K562 (cell line): ENCODE measurements around a stretch of chr3.

- RAMPAGE, long total RNA: no peak
- RRBS: no CpG with 5 or more reads among the region's 5 CpGs
PRO-cap:
- standard: no peak
- CoPRO, capped RNA only, 2 experiments: no peak in any of the 2 experiments
- CoPRO, capped and uncapped RNA, 2 experiments: no peak in any of the 2 experiments
- CoPRO, uncapped RNA only, 2 experiments: no peak in any of the 2 experiments
CAGE:
- cytosol, long polyA plus RNA: no peak
- long polyA plus RNA: no peak
- nucleolus, long total RNA: no peak
- nucleus, long polyA plus RNA: no peak
These were observed 448.1 kb downstream of the MAGI1 start for GRCh38 chr3:65590537-65591156.

DNA sequence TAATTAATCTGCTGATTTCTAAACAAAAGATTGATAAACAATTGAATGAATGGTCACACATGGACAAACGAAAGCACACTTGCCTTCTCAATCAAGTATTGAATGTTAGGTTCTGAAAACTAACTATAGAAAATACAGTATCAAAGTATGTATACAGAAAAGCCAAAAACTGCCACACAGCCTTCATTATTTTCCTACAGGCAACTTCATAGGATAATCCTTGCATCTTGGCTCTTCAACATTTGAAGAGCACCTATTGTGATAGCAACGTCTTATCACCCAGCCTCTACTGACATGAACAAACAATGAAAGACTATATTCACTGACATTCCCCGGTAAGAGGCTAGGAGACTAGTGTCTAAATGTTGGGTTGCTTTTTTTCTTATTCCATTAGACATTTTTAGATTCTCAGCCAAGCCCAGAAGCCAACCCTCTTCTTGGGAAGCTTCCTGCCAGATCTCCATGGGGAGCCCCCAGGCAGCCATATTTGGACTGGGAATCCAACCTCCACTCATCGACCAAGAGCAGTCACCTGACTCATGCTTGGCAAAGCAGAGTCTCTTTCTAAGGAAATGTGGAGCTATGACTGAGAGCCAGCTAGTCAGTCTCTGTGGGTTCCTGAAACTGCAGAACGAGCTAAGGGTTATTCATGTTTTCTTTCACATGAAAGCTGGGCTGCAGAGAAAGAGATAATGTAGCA is 227.6 kb downstream of the MAGI1 start:
- RAMPAGE, long total RNA: no peak
- RRBS: no CpG with 5 or more reads among the region's 5 CpGs
PRO-cap:
- standard: no peak
- CoPRO, capped RNA only, 2 experiments: no peak in any of the 2 experiments
- CoPRO, capped and uncapped RNA, 2 experiments: no peak in any of the 2 experiments
- CoPRO, uncapped RNA only, 2 experiments: no peak in any of the 2 experiments
CAGE:
- cytosol, long polyA plus RNA: no peak
- long polyA plus RNA: no peak
- nucleolus, long total RNA: no peak
- nucleus, long polyA plus RNA: no peak

GRCh38 chr3:65948740-65949678 is 89.7 kb downstream of the MAGI1 start:
- RAMPAGE, long total RNA: no peak
- RRBS: no CpG with 5 or more reads among the region's 7 CpGs
PRO-cap:
- standard: no peak
- CoPRO, capped RNA only, 2 experiments: no peak in any of the 2 experiments
- CoPRO, capped and uncapped RNA, 2 experiments: no peak in any of the 2 experiments
- CoPRO, uncapped RNA only, 2 experiments: no peak in any of the 2 experiments
CAGE:
- cytosol, long polyA plus RNA: no peak
- long polyA plus RNA: no peak
- nucleolus, long total RNA: no peak
- nucleus, long polyA plus RNA: no peak

DNA sequence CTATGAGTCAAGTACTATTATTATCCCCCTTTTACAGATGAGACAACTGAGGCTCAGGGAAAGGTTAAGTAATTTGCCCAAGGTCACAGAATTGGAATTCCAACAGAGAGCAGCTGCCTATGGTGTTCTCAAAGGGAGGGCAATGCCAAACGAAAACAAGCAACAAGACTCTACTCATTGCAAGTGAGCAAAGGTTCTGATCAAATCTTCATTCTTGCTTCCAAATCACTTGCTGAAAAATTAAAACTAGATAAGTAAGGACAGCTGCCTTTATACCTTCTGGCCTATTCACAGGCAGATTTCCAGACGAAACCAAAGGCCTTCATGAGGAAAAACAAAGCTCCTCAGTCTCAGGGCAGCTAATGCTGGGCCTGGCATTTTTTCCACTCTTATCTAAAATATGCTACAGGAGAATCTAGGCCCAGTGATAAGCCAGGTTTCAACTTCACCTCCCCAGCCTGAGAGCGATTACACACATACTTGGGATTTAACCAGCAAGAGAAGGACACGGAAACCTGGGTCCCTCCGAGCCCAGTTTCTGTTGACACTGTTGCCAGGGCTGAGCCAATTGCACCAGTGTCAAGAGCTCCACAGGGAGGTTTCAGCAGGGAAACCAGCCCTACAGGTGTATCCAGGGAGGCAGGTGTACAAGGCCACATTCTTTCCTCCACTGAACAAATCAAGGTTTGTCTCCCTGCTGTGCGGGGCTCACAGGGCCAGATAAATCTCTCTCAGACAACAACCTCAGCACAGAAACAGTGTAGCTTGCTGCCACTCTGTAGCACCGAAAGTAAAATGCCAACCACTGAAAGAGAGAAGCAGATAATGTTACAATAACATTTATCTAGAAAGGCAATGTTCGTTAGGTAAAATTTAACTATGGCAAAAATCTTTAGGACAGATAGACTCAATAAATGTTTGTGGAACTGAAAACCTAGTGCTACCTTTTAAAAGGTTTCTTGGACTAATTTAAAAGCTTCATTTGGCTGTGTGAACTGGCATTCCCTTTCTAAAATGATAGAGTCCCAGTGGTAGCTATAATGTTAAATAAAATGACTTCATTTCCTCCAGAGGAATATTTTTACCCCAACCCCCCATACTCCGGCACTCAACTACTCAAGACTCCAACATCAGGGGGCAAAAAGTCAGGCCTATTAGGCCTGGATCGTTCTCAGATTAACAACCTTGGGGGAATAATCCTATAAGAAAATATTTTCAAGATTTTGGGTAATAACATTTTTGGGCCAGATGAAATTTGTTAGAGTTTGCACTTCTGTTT is 85.3 kb downstream of the MAGI1 start:
- RAMPAGE, long total RNA: no peak
- RRBS: no CpG with 5 or more reads among the region's 10 CpGs
PRO-cap:
- standard: no peak
- CoPRO, capped RNA only, 2 experiments: no peak in any of the 2 experiments
- CoPRO, capped and uncapped RNA, 2 experiments: no peak in any of the 2 experiments
- CoPRO, uncapped RNA only, 2 experiments: no peak in any of the 2 experiments
CAGE:
- cytosol, long polyA plus RNA: no peak
- long polyA plus RNA: no peak
- nucleolus, long total RNA: no peak
- nucleus, long polyA plus RNA: no peak

GRCh38 chr3:65999642-66000031 is 39.1 kb downstream of the MAGI1 start:
- RAMPAGE, long total RNA: no peak
- RRBS: no CpG with 5 or more reads among the region's 7 CpGs
PRO-cap:
- standard: no peak
- CoPRO, capped RNA only, 2 experiments: no peak in any of the 2 experiments
- CoPRO, capped and uncapped RNA, 2 experiments: no peak in any of the 2 experiments
- CoPRO, uncapped RNA only, 2 experiments: no peak in any of the 2 experiments
CAGE:
- cytosol, long polyA plus RNA: no peak
- long polyA plus RNA: no peak
- nucleolus, long total RNA: no peak
- nucleus, long polyA plus RNA: no peak

- RAMPAGE, long total RNA: no peak
- RRBS: no CpG with 5 or more reads among the region's 7 CpGs
PRO-cap:
- standard: no peak
- CoPRO, capped RNA only, 2 experiments: no peak in any of the 2 experiments
- CoPRO, capped and uncapped RNA, 2 experiments: no peak in any of the 2 experiments
- CoPRO, uncapped RNA only, 2 experiments: no peak in any of the 2 experiments
CAGE:
- cytosol, long polyA plus RNA: no peak
- long polyA plus RNA: no peak
- nucleolus, long total RNA: no peak
- nucleus, long polyA plus RNA: no peak
These were observed 10.0 kb downstream of the MAGI1 start for GRCh38 chr3:66028654-66029232.

GRCh38 chr3:66037541-66038263 is 1.0 kb downstream of the MAGI1 start:
- RAMPAGE, long total RNA: no peak
- RRBS: 3% methylated on average over 7 of the region's 52 CpGs
PRO-cap:
- standard: no peak
- CoPRO, capped RNA only, 2 experiments: no peak in any of the 2 experiments
- CoPRO, capped and uncapped RNA, 2 experiments: no peak in any of the 2 experiments
- CoPRO, uncapped RNA only, 2 experiments: no peak in any of the 2 experiments
CAGE:
- cytosol, long polyA plus RNA: no peak
- long polyA plus RNA: no peak
- nucleolus, long total RNA: no peak
- nucleus, long polyA plus RNA: no peak

DNA sequence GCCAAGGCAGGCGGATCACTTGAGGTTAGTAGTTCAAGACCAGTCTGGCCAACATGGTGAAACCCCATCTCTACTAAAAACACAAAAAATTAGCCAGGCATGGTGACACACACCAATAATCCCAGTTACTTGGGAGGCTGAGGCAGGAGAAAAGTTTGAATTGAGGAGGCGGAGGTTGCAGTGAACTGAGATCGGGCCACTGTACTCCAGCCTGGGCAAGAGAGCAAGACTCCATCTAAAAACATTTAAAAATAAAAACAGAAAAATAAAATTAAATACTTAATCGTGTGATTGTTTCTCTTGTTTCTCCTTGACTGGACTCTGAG is 21.8 kb upstream of the MAGI1 start:
- RAMPAGE, long total RNA: no peak
- RRBS: no CpG with 5 or more reads among the region's 4 CpGs
PRO-cap:
- standard: no peak
- CoPRO, capped RNA only, 2 experiments: no peak in any of the 2 experiments
- CoPRO, capped and uncapped RNA, 2 experiments: no peak in any of the 2 experiments
- CoPRO, uncapped RNA only, 2 experiments: no peak in any of the 2 experiments
CAGE:
- cytosol, long polyA plus RNA: no peak
- long polyA plus RNA: no peak
- nucleolus, long total RNA: no peak
- nucleus, long polyA plus RNA: no peak

- RAMPAGE, long total RNA: no peak
- RRBS: no CpG with 5 or more reads among the region's 3 CpGs
PRO-cap:
- standard: no peak
- CoPRO, capped RNA only, 2 experiments: no peak in any of the 2 experiments
- CoPRO, capped and uncapped RNA, 2 experiments: no peak in any of the 2 experiments
- CoPRO, uncapped RNA only, 2 experiments: no peak in any of the 2 experiments
CAGE:
- cytosol, long polyA plus RNA: no peak
- long polyA plus RNA: no peak
- nucleolus, long total RNA: no peak
- nucleus, long polyA plus RNA: no peak
These were observed 77.1 kb upstream of the MAGI1 start for GRCh38 chr3:66115748-66116241.

- RAMPAGE, long total RNA: no peak
- RRBS: no CpG with 5 or more reads among the region's 21 CpGs
PRO-cap:
- standard: no peak
- CoPRO, capped RNA only, 2 experiments: no peak in any of the 2 experiments
- CoPRO, capped and uncapped RNA, 2 experiments: no peak in any of the 2 experiments
- CoPRO, uncapped RNA only, 2 experiments: no peak in any of the 2 experiments
CAGE:
- cytosol, long polyA plus RNA: no peak
- long polyA plus RNA: no peak
- nucleolus, long total RNA: no peak
- nucleus, long polyA plus RNA: no peak
These were observed 25.4 kb upstream of the SLC25A26 start for GRCh38 chr3:66195297-66195824.

- RAMPAGE, long total RNA: no peak
- RRBS: no CpG with 5 or more reads among the region's 5 CpGs
PRO-cap:
- standard: no peak
- CoPRO, capped RNA only, 2 experiments: no peak in any of the 2 experiments
- CoPRO, capped and uncapped RNA, 2 experiments: no peak in any of the 2 experiments
- CoPRO, uncapped RNA only, 2 experiments: no peak in any of the 2 experiments
CAGE:
- cytosol, long polyA plus RNA: no peak
- long polyA plus RNA: no peak
- nucleolus, long total RNA: no peak
- nucleus, long polyA plus RNA: no peak
These were observed 83.4 kb downstream of the SLC25A26 start for GRCh38 chr3:66304221-66304652.

- RAMPAGE, long total RNA: no peak
- RRBS: 22% methylated on average over 4 of the region's 30 CpGs
PRO-cap:
- standard: no peak
- CoPRO, capped RNA only, 2 experiments: no peak in any of the 2 experiments
- CoPRO, capped and uncapped RNA, 2 experiments: no peak in any of the 2 experiments
- CoPRO, uncapped RNA only, 2 experiments: no peak in any of the 2 experiments
CAGE:
- cytosol, long polyA plus RNA: no peak
- long polyA plus RNA: no peak
- nucleolus, long total RNA: no peak
- nucleus, long polyA plus RNA: no peak
These were observed 95.6 kb downstream of the LRIG1 start for GRCh38 chr3:66405136-66405754.

- RAMPAGE, long total RNA: no peak
- RRBS: no CpG with 5 or more reads among the region's 3 CpGs
PRO-cap:
- standard: no peak
- CoPRO, capped RNA only, 2 experiments: no peak in any of the 2 experiments
- CoPRO, capped and uncapped RNA, 2 experiments: no peak in any of the 2 experiments
- CoPRO, uncapped RNA only, 2 experiments: no peak in any of the 2 experiments
CAGE:
- cytosol, long polyA plus RNA: no peak
- long polyA plus RNA: no peak
- nucleolus, long total RNA: no peak
- nucleus, long polyA plus RNA: no peak
These were observed 68.1 kb downstream of the LRIG1 start for GRCh38 chr3:66432787-66432986.

DNA sequence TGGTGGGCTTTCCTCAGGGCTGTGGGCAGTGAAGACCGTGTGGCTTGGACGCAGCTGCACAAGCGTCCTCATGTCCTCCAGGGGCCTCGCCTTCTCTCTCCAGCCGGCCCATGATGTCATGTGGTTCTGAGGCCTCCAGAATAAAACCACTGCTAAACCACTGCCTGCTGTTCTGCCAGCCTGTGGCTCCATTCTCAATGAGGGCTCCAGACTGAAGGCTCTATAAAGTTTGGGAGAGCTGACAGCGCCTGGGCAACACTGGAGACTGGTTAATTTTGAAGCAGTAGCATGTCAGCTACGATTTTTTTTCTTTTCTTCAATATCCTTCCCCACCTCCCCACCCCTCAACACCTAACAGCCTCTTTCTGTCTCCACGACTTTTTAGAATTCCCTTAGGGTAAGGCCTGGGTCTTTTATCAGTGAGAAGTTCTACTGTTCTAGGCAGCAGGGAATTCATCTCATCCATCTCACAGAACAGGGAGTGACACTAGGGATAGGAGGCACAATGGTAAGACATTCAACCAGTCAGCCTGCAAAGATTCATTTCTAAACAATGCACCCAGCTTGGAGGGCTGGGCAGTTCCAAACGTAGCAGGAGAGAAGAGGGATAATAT is 43.8 kb downstream of the LRIG1 start:
- RAMPAGE, long total RNA: no peak
- RRBS: no CpG with 5 or more reads among the region's 9 CpGs
PRO-cap:
- standard: no peak
- CoPRO, capped RNA only, 2 experiments: no peak in any of the 2 experiments
- CoPRO, capped and uncapped RNA, 2 experiments: no peak in any of the 2 experiments
- CoPRO, uncapped RNA only, 2 experiments: no peak in any of the 2 experiments
CAGE:
- cytosol, long polyA plus RNA: no peak
- long polyA plus RNA: no peak
- nucleolus, long total RNA: no peak
- nucleus, long polyA plus RNA: no peak

GRCh38 chr3:66477189-66478266 is 23.3 kb downstream of the LRIG1 start:
- RAMPAGE, long total RNA: no peak
- RRBS: no CpG with 5 or more reads among the region's 12 CpGs
PRO-cap:
- standard: no peak
- CoPRO, capped RNA only, 2 experiments: no peak in any of the 2 experiments
- CoPRO, capped and uncapped RNA, 2 experiments: no peak in any of the 2 experiments
- CoPRO, uncapped RNA only, 2 experiments: no peak in any of the 2 experiments
CAGE:
- cytosol, long polyA plus RNA: no peak
- long polyA plus RNA: no peak
- nucleolus, long total RNA: no peak
- nucleus, long polyA plus RNA: no peak

DNA sequence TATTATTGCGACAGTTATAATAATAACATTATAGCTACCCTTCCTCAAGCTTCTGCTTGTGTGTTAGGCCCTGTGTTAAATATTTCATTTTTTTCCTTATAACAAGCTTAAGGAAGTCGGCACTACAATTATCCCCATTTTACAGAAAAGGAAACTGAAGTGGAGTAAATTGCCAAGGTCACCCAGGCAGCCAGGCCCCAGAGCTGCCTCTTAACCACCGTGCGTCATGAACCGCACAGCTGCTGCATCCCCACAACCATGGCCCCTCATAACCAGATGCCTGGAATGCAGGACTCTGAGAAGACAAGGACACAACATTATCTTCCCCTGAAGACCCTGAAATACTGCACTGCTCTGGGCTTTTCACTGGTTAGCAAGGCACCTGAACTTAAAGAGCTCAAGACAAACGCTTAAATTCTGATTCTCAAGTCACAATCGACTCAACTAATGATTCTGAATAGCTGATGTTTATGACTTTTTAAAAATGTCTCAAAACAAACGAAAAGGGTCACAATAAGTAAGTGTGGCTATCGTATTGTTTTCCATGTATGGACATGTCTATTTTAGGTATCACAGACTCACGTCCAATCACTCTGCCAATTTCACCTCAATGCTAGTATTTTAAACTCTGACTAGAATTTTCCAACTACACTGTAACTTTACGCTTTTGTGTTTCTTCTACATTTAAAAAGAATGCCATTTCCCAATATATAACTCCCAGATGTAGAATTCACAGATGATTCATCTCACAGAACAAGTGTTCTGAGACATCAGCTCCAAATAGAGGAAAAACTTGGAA is 14.5 kb downstream of the LRIG1 start:
- RAMPAGE, long total RNA: no peak
- RRBS: no CpG with 5 or more reads among the region's 11 CpGs
PRO-cap:
- standard: no peak
- CoPRO, capped RNA only, 2 experiments: no peak in any of the 2 experiments
- CoPRO, capped and uncapped RNA, 2 experiments: no peak in any of the 2 experiments
- CoPRO, uncapped RNA only, 2 experiments: no peak in any of the 2 experiments
CAGE:
- cytosol, long polyA plus RNA: no peak
- long polyA plus RNA: no peak
- nucleolus, long total RNA: no peak
- nucleus, long polyA plus RNA: no peak

- RAMPAGE, long total RNA: no peak
- RRBS: no CpG with 5 or more reads among the region's 3 CpGs
PRO-cap:
- standard: no peak
- CoPRO, capped RNA only, 2 experiments: no peak in any of the 2 experiments
- CoPRO, capped and uncapped RNA, 2 experiments: no peak in any of the 2 experiments
- CoPRO, uncapped RNA only, 2 experiments: no peak in any of the 2 experiments
CAGE:
- cytosol, long polyA plus RNA: no peak
- long polyA plus RNA: no peak
- nucleolus, long total RNA: no peak
- nucleus, long polyA plus RNA: no peak
These were observed 3.2 kb downstream of the LRIG1 start for GRCh38 chr3:66497605-66497985.

GRCh38 chr3:66537831-66538051 is 36.9 kb upstream of the LRIG1 start:
- RAMPAGE, long total RNA: no peak
- RRBS: no CpG with 5 or more reads among the region's 6 CpGs
PRO-cap:
- standard: no peak
- CoPRO, capped RNA only, 2 experiments: no peak in any of the 2 experiments
- CoPRO, capped and uncapped RNA, 2 experiments: no peak in any of the 2 experiments
- CoPRO, uncapped RNA only, 2 experiments: no peak in any of the 2 experiments
CAGE:
- cytosol, long polyA plus RNA: no peak
- long polyA plus RNA: no peak
- nucleolus, long total RNA: no peak
- nucleus, long polyA plus RNA: no peak